SK-N-SH (cell line): ENCODE measurements around the genes DBN1, CLK4, ZNF879 and ZNF354C.

DNA sequence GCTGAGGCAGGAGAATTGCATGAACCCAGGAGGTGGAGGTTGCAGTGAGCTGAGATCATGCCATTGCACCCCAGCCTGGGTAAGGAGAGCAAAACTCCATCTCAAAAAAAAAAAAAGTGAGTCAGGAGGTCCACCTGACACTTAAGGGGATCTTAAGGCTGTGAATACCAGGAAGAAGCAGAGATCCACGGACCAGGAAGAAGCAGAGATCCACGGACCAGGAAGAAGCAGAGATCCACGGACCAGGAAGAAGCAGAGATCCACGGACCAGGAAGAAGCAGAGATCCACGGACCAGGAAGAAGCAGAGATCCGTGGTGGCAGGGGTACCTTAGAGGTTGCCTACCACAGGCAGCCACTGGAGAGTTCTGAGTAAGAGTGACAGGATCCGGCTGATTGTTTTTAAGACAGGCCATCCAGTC is 6.1 kb upstream of the GRK6 start:
- RRBS: no CpG with 5 or more reads among the region's 7 CpGs
CAGE:
- cytosol, long polyA plus RNA: no peak
- long polyA plus RNA: no peak
- nucleus, long polyA plus RNA: no peak

DNA sequence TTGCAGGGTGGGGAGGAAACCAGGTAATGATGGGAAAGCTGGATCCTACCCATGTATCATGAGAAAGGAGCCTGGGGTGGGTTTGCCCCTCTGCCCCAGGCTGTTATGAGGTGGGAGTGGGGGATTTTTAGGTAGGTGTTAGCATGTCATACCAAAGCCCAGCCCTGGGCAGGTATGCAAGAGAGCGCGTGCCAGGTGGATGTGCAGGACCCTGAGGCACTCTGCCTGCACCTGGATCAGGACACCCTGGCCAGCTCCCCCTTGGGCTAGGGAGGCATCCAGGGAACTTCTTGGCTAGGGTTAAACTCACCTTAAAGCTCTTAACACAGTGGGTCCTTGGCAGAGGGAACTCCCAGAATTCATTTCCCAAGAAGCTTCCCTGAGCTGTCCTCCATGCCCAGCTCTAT is 2.5 kb upstream of the PRR7 start:
- RRBS: no CpG with 5 or more reads among the region's 2 CpGs
CAGE:
- cytosol, long polyA plus RNA: no peak
- long polyA plus RNA: no peak
- nucleus, long polyA plus RNA: no peak

- RRBS: no CpG with 5 or more reads among the region's 12 CpGs
CAGE:
- cytosol, long polyA plus RNA: no peak
- long polyA plus RNA: no peak
- nucleus, long polyA plus RNA: no peak
Observed at GRCh38 chr5:177468335-177469124, 4.9 kb downstream of the DBN1 start.

DNA sequence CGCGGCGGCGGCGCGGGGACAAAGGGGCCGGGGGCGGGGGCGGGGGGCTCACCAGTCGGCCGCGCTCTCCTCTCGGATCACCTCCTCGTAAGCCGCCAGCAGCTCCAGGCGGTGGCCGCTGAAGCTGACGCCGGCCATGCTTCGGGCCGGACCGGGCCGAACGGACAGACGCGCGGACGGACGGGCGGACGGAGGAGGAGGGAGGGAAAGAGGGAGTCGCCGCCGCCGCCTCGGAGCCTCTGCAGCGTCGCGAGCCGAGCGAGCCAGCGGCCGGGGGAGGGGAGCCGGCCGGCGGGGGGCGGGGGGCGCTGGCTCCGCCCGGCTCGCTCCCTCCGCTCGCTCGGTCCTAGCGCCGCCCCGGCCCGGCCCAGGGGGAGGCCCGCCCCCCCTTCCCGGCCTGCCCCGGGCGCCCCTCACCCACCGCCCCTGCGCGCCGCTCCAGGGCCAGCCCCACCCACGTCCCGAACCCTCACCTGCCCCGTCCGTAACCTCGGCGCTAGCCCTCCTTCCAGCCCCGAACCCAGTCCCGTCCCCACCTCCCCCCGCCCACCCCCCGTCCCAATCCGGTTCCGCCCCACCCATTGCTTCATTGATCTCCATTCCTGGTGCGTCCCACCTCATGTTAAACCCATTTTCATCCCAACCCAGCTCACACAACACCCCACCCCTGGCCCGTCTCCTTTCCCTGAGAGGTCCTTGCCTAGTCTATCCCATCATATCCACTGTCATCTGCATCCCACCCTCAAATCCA is at the start of gene DBN1:
Gene DBN1, minus strand, starts transcription at position 251 of the 751 bp plus-strand sequence.
- RRBS: 1% methylated on average over 24 of the region's 80 CpGs
CAGE:
- cytosol, long polyA plus RNA: start-site peak on the minus strand centred at position 240 of the sequence, 80 bp wide, 1,108 and 84 reads in 2 replicates
- long polyA plus RNA: start-site peak on the minus strand centred at position 231 of the sequence, 52 bp wide, 2,019 and 2,135 reads in 2 replicates
- nucleus, long polyA plus RNA: start-site peak on the minus strand centred at position 246 of the sequence, 82 bp wide, 18,173 and 12,335 reads in 2 replicates

- RRBS: no CpG with 5 or more reads among the region's 3 CpGs
CAGE:
- cytosol, long polyA plus RNA: no peak
- long polyA plus RNA: no peak
- nucleus, long polyA plus RNA: no peak
Observed at GRCh38 chr5:177545443-177546086, 8.8 kb downstream of the FAM193B start.

GRCh38 chr5:177616776-177617227 is 16.9 kb downstream of the B4GALT7 start:
- RRBS: no CpG with 5 or more reads among the region's 4 CpGs
CAGE:
- cytosol, long polyA plus RNA: no peak
- long polyA plus RNA: no peak
- nucleus, long polyA plus RNA: no peak

DNA sequence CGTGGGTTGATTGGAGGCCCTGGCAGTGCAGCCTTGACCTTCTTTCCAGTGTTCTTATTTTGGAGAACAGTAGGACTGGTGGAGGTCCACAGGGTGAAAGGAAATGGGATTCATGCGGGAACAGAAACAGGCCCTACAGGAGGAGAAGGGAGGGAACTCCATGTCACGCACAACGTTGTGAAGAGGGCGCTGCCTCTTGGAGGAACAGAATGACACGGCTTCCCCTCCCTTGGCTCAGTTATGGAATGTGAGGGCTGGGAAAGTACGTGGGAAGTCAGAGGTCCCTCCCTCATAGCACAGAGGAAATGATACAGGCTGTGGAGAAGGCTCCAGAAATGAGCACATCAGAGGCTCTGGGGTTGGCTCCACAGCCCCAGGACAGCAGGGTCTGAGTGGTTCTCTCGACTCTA is 49.9 kb upstream of the PROP1 start:
- RRBS: no CpG with 5 or more reads among the region's 8 CpGs
CAGE:
- cytosol, long polyA plus RNA: no peak
- long polyA plus RNA: no peak
- nucleus, long polyA plus RNA: no peak

DNA sequence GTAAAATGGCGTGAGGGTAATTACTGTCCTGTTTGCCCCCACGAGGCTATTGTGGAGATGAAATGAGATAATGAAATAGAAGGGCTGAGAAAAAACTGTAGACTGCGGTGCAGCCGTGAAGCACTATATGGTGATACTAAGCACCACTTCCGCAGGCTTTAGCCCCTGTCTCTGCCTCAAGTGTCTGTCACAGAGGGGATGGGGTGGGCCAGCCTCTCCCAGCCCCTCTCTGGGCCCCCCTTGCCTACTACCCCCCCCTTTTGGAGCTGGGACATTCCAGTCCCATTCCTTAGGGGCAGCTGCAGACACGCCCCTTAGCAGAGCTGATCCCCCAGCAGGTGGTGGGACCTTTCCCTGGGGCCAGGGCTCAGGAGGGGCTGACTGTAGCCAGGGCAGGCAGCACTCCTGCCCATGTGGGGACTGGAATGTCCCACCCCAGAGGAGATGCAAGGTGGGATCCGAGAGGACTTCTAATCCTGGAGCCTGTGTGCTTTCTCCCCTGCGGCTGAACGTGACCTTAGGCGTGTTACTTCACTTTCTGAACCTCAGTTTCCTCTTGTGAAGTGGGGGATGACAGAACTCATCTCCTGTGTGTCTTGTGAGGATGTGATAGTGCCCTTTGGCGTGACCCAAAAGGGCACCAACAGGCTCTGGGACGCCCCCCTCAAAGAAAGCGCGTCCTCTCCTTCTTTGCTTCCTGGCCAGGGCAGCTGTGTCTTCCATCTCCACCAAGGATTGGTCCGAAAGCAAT is 1.9 kb downstream of the N4BP3 start:
- RRBS: no CpG with 5 or more reads among the region's 15 CpGs
CAGE:
- cytosol, long polyA plus RNA: no peak
- long polyA plus RNA: no peak
- nucleus, long polyA plus RNA: no peak

GRCh38 chr5:178210339-178210999 is 6.1 kb downstream of the HNRNPAB start:
- RRBS: no CpG with 5 or more reads among the region's 14 CpGs
CAGE:
- cytosol, long polyA plus RNA: no peak
- long polyA plus RNA: no peak
- nucleus, long polyA plus RNA: start-site peak on the plus strand at chr5:178210523-178210595, 164 and 377 reads in 2 replicates

DNA sequence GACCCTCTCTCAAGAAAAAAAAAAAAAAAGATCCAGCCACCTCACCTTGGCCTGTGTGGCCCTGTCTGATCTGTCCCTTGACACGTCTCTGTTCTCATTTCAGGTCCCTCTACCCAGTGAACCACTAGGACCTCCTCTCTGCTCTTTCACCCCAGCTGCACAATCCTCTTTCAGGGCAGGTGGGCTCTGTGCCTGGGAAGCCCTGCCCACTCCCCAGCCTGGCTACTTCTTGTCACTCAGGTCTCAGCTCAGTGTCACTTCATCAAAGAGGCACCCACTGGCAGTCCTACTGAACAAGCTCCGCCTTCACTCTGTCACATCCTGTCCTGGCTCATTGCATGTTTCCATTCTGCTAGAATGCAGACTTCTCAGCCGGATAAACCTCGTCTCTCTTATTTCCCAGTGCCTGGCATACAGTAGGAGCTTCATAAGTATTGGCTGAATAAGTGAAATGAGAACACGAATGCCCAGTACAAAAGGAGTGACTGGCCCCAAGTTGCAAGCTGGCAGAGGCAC is 98.1 kb upstream of the PHYKPL start:
- RRBS: no CpG with 5 or more reads among the region's 5 CpGs
CAGE:
- cytosol, long polyA plus RNA: no peak
- long polyA plus RNA: no peak
- nucleus, long polyA plus RNA: no peak

GRCh38 chr5:178338075-178338769 is 105.6 kb upstream of the PHYKPL start:
- RRBS: no CpG with 5 or more reads among the region's 12 CpGs
CAGE:
- cytosol, long polyA plus RNA: no peak
- long polyA plus RNA: no peak
- nucleus, long polyA plus RNA: no peak

DNA sequence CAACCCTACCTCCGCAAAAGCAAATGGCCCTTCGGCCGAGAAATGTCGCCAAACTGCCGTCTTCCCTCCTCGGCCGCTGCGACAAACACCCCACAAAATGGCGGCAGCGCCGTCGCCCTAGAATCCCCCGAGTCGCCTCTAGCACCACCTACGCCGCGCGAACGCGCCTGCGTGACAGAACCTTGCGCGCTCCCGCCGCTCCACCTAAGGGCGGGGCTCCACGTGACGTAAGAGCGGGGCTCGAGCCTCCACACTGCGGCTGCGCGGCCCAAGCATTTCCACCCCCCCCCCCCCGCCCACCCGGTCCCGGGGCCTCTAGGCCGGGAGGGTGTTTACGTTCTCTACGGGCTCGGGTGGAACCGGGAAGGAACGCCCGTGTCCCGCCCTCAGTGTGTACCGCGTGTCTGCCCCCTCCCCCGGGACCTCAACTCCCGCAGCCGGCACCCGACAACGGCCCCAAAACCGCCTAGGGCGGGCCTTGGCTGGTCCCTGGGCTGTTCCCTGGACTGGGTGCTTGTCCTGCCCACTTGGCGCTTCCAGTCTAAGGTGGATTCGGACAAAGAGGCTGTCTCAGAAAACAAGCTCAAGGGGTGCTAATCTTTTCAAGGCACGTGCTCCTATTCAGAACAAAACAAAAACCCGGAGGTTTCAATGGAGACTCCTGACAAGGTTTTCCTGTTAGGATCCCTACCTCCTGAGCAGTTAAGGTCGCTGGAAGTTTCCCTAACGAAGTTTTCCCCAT is at the start of gene CLK4:
Gene CLK4, minus strand, starts transcription at position 114 of the 742 bp plus-strand sequence.
- RRBS: 3% methylated on average over 7 of the region's 59 CpGs
CAGE:
- cytosol, long polyA plus RNA: no peak
- long polyA plus RNA: no peak
- nucleus, long polyA plus RNA: no peak

- RRBS: no CpG with 5 or more reads among the region's 32 CpGs
CAGE:
- cytosol, long polyA plus RNA: no peak
- long polyA plus RNA: no peak
- nucleus, long polyA plus RNA: no peak
Observed at GRCh38 chr5:178941310-178941809, 362 bp downstream of the ZNF454 start.

DNA sequence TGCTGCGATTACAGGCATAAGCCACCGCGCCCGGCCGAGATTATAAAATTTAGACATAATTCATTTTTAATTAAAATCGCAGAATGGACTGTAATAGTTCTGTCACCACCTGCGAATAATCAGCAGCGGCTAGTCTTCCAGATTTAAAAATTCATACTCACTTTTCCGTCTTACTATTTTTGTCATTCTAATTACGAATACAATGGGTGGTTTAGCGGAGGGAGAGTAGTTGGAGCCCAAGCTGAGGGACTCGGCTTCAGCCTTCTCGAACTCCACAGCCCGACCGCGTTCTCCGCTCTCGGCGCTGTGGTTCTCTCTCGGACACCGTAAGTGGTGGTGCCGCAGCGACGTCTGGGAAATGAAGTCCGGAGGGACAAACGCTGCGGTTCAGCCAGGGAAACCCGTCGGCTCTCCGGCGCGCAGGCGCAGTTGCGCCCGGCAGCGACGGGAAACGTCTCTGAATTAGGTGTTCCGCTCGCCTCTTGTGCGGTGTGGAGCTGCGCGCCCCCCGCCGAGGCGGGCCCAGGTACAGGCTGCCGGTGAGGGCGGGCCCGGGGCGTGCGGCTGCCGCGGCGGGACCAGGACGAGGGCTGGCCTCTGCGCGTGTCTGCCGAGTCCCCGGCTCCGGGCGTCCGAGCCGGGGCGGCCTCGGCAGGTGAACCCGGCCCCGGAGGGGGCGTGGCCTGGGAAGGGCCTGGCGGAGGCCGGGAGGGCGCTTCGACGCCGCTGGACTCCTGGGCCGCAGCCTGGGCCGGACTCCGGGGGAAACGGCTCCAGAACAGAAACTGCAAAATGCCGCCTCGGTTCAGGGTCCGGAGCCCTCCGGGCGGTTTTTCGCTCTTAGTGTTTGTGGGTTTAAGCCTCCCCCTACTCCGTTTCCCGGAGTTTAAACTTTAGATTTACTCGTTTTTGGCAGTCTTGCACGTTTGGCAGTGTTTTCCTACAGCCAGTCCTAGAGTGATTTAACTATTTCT is at the start of gene ZNF879:
Gene ZNF879, plus strand, starts transcription at position 426 of the 974 bp plus-strand sequence.
- RRBS: 7% methylated on average over 45 of the region's 88 CpGs
CAGE:
- cytosol, long polyA plus RNA: no peak
- long polyA plus RNA: start-site peak on the plus strand centred at position 419 of the sequence, 96 bp wide, 45 and 25 reads in 2 replicates
- nucleus, long polyA plus RNA: no peak

DNA sequence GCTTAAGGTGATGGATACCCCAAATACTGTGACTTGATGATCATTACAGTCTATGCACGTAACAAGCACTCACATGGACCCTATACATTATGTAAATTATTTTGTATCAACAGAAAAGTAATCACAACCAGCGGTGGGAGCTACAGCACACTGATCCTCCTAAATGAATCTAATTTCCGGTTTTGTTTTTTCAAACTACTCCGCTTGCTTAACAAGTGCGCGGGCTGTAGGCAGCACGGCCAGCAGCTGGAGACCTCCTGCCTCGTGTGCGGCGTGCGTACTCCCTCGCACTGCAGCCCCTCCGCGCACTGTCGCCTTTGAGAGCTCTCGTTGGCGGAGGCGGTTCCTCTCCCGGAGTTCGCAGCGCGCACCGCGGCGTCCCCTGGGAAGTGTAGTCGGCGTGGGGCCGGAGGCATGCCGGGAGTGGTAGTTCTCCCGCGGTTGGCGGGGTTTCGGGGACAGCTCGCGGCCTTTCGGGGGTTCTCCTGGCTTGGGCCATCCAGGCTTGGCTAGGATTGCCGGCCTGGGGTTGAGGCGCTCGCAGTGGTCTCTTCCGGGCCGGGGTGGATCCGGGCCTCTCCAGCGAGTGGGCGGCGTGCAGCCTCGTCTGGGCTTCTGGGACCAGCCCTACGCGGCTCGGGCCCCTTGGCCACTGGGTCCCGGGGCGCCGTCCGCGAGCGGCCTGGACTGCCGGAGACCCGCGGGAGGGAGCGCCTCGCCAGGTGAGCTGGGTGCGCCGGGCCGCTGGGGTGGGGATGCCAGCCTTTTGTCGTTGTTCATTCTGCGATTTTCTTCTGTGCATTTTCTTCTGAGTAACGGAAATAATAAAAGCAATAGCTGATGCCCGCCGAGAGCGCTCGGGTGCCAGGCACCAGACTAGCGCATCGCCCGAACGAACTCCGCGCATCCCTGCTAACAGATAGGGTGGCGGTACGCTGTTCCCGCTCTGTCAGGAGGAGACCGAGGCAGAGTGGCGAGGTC is at the start of gene ZNF354C:
Gene ZNF354C, plus strand, starts transcription at position 429 of the 981 bp plus-strand sequence.
- RRBS: 3% methylated on average over 34 of the region's 81 CpGs
CAGE:
- cytosol, long polyA plus RNA: no peak
- long polyA plus RNA: no peak
- nucleus, long polyA plus RNA: no peak

- RRBS: no CpG with 5 or more reads among the region's 45 CpGs
CAGE:
- cytosol, long polyA plus RNA: no peak
- long polyA plus RNA: no peak
- nucleus, long polyA plus RNA: no peak
Observed at GRCh38 chr5:179326101-179327559, 18.6 kb downstream of the ADAMTS2 start.

DNA sequence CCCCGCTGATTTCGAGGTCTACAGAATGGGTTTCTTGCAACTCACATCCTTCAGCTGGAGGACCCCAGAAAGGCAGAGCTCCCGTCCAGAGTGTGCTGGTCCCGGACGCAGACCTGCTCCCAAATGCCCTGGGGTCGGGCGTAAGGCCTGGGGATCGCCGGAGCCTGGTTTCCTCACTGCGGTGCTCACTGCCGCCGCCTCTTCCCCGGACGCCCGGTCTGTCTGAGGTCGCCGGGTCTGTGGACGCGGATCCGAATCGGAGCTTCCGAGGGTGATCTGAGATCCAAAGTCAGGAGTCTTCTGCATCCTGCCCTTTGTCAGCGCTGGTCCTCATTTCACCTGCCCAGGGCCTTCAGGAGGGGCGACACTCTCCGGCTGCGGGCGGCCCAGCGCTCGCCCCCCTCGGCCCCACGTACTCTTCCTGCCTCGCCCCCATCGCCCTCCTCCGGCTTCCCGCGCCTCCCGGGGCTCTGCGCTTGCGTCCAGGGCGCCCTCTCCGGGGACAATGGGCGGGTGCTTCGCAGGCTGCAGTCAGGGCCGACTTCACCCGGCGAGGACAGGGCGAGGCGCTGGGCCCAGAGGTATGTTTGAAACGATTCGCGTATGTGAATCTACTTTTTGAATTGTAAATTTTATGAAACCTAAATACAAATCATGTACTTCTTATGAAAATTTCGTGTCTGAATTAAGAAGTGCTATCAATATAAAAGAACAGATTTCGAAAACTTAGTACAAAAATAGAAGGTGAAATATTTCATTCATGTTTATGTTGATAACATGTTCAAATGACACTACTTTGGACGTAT is 19.8 kb upstream of the RUFY1 start:
- RRBS: 80% methylated on average over 24 of the region's 54 CpGs
CAGE:
- cytosol, long polyA plus RNA: no peak
- long polyA plus RNA: no peak
- nucleus, long polyA plus RNA: no peak

- RRBS: no CpG with 5 or more reads among the region's 21 CpGs
CAGE:
- cytosol, long polyA plus RNA: no peak
- long polyA plus RNA: no peak
- nucleus, long polyA plus RNA: no peak
Observed at GRCh38 chr5:179605856-179606516, 17.5 kb downstream of the HNRNPH1 start.

DNA sequence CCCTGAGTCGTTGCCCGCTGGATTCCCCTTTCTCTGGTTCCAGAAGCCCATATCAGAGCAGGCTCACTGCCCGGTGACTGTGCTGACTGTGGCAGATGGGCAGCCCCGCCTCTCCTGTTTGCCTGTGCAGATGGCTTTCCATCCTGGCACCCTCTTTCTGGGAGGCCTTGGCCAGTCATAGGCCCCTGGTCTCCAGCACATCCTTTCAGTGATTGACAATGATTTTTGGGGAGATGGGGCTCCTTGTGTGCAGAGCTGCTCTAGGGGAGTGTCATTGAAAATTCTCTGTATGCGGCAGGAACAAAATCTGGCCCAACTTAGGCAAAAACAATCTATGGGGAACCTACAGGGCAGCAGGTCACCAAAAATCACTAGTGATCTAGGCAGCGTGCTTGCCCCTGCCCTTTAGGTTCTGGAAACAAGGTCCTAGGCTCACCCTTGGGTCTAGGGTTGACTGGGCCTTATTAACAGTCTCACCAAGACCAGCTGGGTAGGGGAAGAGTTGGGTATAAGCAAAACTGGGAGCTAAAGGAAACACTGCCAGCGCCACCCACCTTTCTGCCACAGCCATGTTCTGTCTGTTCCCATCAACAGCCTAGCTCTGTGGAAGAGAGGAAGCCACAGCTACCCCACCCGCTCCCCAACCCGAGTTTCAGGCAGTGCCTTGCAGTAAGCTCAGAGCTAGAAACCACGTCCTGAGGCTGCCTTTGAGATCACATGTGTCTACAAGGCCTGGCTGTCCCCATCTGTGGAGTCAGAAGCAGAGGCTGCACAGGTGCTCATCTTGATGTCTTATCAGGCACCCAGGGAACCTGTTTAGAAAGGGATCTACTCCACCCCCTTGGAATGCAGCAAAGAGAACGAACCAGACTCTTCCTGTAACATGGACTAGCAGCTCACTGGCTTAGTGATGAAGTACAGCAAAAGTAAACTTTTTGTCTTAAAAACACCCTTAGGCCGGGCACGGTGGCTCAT is 15.5 kb downstream of the HNRNPH1 start:
- RRBS: 57% methylated on average over 1 of the region's 13 CpGs
CAGE:
- cytosol, long polyA plus RNA: no peak
- long polyA plus RNA: no peak
- nucleus, long polyA plus RNA: no peak

GRCh38 chr5:179614196-179614741 is 9.2 kb downstream of the HNRNPH1 start:
- RRBS: no CpG with 5 or more reads among the region's 5 CpGs
CAGE:
- cytosol, long polyA plus RNA: no peak
- long polyA plus RNA: no peak
- nucleus, long polyA plus RNA: no peak